Right ventricle myocardium (tissue), 1 donor: Measurements from ENCODE around the gene GNS.

DNA sequence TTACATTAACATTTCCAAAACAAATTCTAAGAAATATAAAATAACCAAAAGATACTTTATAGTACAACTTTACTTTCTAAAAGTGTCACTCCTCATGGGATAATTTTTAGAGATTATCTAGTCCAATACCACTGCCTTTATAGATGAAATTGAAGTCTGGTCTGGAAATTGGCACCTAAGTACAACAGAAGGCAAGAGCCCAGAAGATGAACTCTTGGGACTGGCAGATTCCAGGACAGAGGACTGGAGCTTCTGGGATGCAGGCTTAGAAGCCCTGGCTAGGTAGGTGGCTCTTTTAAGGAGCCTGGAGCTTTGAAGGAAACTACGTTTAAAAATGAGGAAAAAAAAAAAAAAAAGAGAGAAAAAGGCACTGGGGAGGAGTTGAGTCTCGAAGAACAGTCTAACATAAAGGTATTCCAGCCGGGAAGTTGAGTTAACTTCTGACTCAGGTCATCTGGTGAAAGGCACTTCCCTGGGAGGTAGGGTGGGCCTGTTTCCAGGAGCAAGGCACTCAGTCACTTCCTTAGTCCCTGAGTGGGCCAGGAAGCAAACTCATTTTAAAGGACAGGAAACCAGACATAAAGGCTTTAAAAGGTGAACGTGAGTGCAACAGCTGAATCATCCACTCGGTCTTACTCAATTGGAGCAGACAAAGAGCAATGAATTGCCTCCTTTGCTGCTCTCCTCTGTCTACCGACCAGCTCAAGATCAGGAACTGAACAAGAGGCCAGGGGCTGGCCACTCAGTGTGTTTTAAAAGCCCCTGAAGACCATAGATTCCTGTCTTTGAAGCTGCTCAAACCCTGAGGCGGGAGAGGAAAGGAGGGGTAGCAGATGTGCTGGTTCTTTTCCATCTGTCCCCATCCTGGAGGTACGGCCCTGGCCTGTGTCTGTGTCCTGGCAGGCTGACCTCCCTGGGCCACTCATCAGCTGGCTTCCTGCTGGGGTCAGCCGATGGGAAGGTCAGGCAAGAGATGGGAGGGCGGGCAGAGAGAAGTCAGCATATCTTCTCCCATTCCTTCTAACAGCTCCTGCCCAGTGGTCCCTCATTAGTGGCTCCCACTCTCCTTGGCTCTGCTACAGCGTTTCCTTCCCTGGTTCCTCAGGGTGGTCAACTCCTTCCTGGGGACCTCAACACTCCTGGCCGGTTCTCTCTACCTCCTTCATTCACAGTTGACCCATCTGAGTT is 149.0 kb downstream of the PPM1H start:
- PRO-cap, 2 experiments = no peak in any of the 2 experiments

GRCh38 chr12:62789810-62790182 is 145.2 kb downstream of the PPM1H start:
- PRO-cap, 2 experiments = no peak in any of the 2 experiments

GRCh38 chr12:62933121-62933821 is 1.7 kb downstream of the PPM1H start:
- PRO-cap, 2 experiments = peak in 2 of 2 experiments; most common plus-strand start chr12:62933485 (in 1); most common minus-strand start chr12:62933375 (in 2)

DNA sequence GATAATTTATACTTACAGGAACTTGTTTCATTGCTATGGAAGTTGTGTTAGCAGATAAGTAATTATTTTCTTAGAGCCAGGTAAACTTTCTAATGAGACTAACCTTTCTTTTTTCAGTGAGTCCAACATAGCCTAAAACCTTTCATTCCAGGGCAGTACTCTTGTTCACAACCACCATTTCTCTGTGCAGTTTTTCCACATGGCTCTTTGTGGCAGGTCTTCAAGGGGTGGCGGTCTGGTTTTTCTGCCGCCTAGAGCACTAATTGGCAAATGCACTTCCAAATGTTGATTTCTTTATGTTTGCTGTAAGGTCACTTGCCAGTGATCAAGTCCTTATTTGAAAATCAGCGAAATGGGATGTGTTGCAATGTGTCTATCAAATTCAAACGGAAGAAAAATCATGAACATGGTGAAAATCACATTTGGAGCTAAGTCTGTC is 1.7 kb downstream of the SRGAP1 start:
- PRO-cap, 2 experiments = no peak in any of the 2 experiments

- PRO-cap, 2 experiments = peak in 2 of 2 experiments; most common plus-strand start chr12:64088607 (in 2); most common minus-strand start chr12:64088515 (in 1)
These were observed 133.5 kb downstream of the KICS2 start for GRCh38 chr12:64088360-64089165.

DNA sequence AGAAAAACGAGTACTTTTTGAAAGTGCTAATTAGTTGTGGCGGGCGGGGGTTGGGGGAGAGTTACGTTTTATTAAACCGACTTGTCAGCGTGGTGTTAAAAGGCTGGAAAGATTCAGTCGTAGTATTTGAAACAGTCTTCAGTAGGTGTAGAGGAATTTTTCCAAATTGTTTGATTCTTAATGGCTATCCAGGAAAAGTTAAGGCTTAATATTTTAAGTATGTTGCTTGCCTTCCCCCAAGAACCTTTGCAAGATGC is 1.1 kb downstream of the XPOT start:
- PRO-cap, 2 experiments = no peak in any of the 2 experiments

- PRO-cap, 2 experiments = no peak in any of the 2 experiments
These were observed 14.5 kb downstream of the XPOT start for GRCh38 chr12:64418589-64419284.

DNA sequence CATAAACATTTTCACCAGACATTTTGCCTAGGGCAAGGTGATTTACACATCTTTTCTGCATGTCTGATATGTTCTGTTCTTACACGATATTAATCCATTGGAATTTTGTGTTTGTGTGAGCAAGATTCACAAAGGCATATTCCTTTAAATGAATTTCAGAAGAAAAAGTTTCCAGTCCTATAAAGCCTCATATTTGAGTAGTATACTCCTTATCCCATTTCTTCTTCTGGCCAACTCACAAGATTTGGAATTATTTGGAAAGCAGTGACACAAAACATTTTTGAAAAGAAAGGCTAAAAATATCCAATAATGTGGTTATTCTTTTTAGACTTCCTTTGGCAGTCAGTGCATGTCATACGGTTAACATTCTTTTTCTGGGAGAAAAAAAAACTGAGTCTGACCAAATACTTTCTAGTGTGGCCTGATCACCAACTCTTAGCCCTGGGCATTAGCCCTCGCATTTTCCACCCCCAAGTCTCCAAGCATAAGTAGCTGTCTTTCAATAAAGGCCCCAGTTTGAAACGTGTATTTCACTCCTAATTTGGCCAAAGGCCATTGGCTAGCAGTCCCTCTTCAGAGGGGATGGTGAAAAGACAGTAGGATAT is 5.8 kb downstream of the RASSF3 start:
- PRO-cap, 2 experiments = no peak in any of the 2 experiments

DNA sequence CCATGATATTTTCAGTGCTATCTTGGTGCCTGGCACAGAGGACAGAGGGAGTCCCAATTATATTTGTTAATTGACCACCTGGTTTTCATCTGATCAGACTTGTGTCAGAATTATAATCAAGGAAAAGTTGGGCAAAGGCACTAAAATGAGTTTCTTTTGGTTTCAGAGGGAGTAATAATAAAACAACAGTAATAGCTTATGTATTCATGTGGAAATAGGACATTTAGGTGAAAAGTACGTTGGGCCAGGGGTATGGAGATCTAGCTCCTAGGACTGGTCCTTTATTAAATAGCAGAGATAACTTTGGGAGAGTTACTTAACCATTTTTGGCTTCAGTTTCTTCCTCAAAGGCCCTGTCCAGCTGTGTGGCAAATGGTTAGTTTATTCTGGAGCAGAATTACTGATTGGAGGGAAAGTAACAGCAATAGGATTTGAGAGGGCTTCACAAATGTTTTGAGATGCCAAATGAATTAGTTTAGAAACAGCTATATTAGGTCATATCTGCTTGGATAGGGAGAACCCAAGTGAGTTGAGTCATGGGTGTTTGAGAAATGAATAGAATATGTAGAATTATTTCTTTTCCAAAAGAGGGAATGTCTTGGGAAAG is 17.3 kb downstream of the RASSF3 start:
- PRO-cap, 2 experiments = no peak in any of the 2 experiments

- PRO-cap, 2 experiments = no peak in any of the 2 experiments
These were observed 25.0 kb downstream of the RASSF3 start for GRCh38 chr12:64635097-64635820.

- PRO-cap, 2 experiments = peak in 2 of 2 experiments; most common plus-strand start chr12:64671497 (in 1); most common minus-strand start chr12:64671438 (in 2)
These were observed 61.0 kb downstream of the RASSF3 start for GRCh38 chr12:64671281-64671641.

DNA sequence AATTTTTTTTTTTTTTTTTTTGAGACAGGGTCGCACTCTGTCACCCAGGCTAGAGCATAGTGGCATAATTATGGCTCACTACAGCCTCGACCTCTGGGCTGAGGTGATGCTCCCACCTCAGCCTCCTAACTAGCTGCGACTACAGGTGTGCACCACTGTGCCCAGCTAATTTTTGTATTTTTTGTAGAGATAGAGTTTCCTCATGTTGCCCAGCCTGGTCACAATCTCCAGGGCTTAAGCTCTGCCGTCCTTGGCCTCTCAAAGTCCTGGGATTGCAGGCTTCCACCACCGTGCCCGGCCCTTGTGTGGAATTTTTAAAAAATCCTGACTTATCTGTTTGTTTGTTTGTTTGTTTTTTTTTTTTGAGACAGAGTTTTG is 73.8 kb downstream of the RASSF3 start:
- PRO-cap, 2 experiments = no peak in any of the 2 experiments

- PRO-cap, 2 experiments = no peak in any of the 2 experiments
These were observed 68.7 kb downstream of the GNS start for GRCh38 chr12:64690514-64690953.

GRCh38 chr12:64759288-64760005 is at the start of gene GNS:
Gene GNS, minus strand, starts transcription at chr12:64759406.
- PRO-cap, 2 experiments = peak in 2 of 2 experiments; most common plus-strand start chr12:64759667 (in 2); most common minus-strand start chr12:64759406 (in 2)

- PRO-cap, 2 experiments = no peak in any of the 2 experiments
These were observed 12.3 kb downstream of the LEMD3 start for GRCh38 chr12:65181754-65182047.

DNA sequence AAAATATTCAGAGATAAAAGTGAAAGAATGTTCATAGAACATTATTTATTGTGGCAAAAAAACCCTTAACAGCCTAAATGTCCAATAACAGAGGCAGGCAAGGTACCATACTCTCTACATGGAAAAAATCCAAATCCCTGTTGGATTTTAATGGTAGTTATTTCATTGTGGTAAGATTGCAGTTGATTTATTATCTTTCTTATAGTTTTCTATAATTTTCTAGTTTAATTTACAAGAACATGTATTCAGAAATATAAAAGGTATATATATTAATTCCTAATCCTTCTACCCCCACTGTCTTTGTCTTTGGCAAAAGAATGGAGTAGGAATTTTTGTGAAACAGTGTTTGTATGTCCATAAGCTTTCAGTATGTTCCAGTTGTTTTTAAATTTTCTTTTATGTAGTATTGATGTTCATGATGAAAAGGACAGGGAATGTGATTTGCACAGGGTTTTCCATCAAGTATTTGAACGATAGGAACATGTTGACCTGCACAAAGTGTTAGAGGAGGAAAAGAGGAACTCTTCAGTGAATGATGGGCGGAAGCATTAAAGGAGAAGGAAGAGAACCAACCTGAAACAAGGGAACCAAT is 112.3 kb downstream of the MSRB3 start:
- PRO-cap, 2 experiments = no peak in any of the 2 experiments

GRCh38 chr12:65644254-65644459 is 180.1 kb upstream of the HMGA2 start:
- PRO-cap, 2 experiments = no peak in any of the 2 experiments

DNA sequence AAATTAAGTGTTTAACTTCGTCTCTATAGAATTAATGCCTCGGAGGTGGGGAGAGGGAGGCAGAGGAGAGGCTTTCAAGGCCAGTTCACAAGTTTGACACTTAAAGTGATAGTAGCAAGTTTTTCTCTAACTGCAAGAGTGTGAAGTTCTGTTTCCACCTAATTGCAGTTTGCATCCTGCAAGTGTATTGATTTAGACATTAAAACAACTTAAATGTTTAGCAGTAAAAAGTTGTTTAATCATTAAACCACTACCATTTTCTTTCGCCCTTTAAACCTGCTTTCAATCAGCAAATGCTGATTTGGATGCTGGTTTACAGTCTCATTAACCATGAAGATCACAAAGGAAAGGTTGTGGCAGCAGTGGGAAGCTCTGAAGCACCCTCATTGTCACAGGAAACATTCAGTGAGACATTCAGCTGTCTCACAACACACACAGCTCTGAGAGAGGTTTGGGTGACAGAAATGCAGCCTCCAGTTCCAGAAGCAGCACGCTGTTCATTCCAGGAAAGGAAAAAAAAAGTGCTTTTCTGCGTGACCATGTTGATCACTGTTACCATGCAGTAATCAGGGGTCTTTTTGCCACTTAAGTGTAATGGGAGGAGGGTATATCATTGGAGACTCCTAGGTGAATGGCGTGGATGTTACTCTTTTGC is 102.2 kb downstream of the HMGA2 start:
- PRO-cap, 2 experiments = no peak in any of the 2 experiments

- PRO-cap, 2 experiments = peak in 1 of 2 experiments; most common plus-strand start chr12:66132629 (in 1)
These were observed 1.9 kb upstream of the LLPH start for GRCh38 chr12:66132366-66132941.

GRCh38 chr12:66144987-66145472 is 14.5 kb upstream of the LLPH start:
- PRO-cap, 2 experiments = no peak in any of the 2 experiments